ENCODE measurements around a stretch of chr21.

- PRO-cap, 3 experiments = no peak in any of the 3 experiments
- RAMPAGE, long total RNA, 2 experiments = no peak in any of the 2 experiments
- RRBS = no CpG with 5 or more reads among the region's 16 CpGs
These were observed 18.5 kb upstream of the ADARB1 start for GRCh38 chr21:45055816-45056279.

DNA sequence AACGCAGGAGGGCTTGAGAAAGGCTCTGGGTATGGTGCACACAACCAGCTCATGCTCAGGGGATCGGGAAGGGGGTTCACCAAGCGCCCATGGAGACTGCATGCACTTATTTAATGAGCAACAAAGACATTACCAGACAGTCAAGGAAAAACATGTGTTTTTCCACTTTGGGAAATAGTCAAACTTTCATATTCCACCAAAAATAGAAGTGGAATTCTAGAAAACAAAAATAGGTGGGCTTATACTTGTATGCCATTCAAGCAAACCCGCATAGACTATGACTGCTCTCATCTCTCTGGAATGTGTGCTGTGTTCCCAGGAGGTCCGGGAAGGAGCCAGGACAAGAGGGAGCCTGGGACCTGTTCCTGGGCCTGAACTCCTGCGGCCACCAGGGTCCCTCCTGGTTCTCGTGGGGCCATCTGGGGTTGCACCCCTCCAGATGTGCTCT is 9.9 kb upstream of the ADARB1 start:
- PRO-cap, 3 experiments = no peak in any of the 3 experiments
- RAMPAGE, long total RNA, 2 experiments = no peak in any of the 2 experiments
- RRBS = no CpG with 5 or more reads among the region's 7 CpGs

DNA sequence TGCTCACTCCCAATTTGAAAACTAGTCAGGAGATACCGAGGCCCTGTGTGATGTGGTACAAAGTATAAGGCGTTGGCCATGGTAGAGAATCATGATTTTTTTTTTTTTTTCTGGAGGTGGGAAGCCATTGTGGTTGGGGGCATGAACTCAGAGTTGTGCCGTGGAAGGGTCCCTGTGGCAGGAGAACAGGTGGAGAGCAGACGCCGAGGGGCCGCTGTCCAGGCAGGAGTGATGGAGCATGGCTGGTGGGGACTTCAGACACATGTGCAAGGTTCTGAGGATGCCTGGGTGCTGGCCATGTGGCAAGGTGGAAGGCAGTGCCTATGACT is 22.9 kb downstream of the ADARB1 start:
- PRO-cap, 3 experiments = no peak in any of the 3 experiments
- RAMPAGE, long total RNA, 2 experiments = no peak in any of the 2 experiments
- RRBS = no CpG with 5 or more reads among the region's 6 CpGs

- PRO-cap, 3 experiments = no peak in any of the 3 experiments
- RAMPAGE, long total RNA, 2 experiments = no peak in any of the 2 experiments
- RRBS = no CpG with 5 or more reads among the region's 21 CpGs
These were observed 89.8 kb downstream of the ADARB1 start for GRCh38 chr21:45163976-45164737.

DNA sequence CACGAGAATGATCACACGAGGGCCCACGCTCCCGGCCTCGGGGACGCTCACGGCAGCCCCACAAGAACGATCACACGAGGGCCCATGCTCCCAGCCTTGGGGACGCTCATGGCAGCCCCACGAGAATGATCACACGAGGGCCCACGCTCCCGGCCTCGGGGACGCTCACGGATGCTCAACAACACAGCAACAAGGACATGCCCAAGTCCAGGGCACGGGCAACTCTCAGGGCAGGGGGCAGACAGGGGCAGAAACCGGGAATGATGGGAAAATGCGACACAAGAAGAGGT is 20.7 kb downstream of the POFUT2 start:
- PRO-cap, 3 experiments = no peak in any of the 3 experiments
- RAMPAGE, long total RNA, 2 experiments = no peak in any of the 2 experiments
- RRBS = 100% methylated on average over 4 of the region's 20 CpGs

DNA sequence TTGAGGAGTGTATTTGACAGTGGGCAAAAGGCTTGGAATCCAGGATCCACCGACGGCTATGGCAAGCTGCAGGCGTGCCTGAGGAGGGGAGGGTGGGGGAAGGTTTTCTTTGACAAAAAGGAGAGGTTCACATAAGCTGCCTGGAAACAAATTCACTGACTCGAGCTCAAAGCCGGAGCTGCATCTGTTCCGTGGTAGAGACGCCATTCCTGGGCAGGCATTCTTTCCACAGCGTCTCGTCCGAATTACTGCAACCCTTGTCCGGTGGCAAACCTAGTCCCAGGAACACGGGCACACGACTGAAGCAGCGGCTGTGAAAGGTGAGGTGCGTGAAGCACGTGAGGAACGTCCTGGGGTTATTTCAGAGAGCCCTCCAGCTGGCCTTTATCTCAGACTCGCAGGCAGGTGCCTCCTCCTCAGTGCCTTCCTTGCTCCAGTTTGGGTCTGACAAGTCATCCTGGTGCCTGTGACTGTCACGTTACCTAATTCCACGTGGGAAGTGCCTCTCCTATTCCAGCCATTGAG is 9.2 kb downstream of the POFUT2 start:
- PRO-cap, 3 experiments = no peak in any of the 3 experiments
- RAMPAGE, long total RNA, 2 experiments = no peak in any of the 2 experiments
- RRBS = 95% methylated on average over 7 of the region's 20 CpGs

DNA sequence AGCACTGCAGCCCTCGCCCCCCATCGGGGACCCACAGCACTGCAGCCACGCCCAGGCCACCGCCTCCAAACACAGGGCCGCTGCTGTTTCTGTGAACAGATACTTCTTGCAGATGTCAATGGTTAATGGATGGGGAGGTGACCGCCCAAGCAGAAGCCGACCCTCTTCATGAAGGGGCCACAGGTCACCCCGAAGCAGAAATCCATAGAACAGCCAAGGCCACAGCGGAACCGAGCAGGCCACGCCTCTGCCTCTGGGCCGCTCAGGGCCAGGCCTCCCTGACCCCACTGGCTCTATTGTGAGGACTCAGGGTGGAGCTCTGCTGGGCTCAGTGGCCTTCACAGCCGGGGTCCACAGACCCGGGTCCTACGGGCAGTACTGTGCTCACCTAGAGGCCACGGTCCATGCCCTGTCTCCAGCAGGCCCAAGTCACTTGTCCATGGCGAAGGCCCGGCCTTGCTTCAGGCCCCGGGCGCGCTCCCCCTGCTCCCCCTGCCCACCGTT is 4.1 kb upstream of the POFUT2 start:
- PRO-cap, 3 experiments = no peak in any of the 3 experiments
- RAMPAGE, long total RNA, 2 experiments = no peak in any of the 2 experiments
- RRBS = 83% methylated on average over 8 of the region's 22 CpGs

DNA sequence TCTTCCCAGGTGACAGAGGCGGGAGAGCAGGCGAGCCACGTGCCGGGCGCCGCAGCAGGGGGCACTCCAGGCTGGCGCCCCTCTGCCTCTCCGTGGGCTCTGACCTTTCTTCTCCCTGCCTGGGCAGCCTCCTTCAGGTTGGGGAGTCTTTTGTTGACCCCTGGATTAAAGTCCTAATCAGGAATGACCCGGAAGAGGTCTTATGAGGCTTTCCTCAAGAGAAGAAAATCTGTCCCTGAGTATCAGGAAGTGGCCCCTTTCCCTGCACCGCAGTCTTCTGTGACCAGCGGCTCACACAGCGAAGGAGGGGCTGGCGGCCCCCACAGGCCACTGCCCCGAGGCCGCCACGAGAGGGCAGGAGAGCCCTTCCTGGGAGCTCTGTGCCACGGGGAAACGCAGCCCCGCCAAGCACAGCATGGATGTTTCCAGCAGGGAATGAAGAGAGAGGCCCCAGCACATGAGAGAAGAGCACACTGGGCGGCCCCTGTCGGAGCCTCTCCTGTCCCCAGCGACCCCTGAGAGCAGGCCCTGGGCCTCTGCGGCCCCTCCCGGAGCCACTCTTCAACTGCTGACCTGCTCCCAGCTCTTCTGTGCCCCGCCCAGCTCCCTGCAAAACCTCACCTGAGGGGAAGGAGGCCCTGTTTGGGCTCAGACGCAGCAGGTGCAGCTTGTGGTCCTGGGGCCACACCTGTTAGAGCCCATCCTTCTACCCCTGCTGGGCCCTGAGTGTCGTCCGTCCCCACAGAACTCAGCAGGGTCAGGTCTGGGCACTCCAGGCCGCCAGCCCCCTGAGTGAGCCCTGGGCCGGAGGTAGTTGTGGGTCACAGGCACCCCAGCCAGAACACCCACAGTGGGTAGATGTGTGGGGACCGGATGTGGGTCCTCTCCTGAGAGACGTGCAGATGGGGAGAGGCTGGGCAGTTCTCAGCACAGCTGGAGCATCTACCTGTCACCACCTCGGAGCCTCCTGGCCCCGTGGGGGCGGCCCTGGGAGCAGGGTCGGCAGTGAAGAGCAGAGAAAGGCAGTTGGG is 4.9 kb upstream of the POFUT2 start:
- PRO-cap, 3 experiments = peak in 1 of 3 experiments; most common plus-strand start position 453 of the sequence (in 1); most common minus-strand start position 279 of the sequence (in 1)
- RAMPAGE, long total RNA, 2 experiments = no peak in any of the 2 experiments
- RRBS = 84% methylated on average over 6 of the region's 36 CpGs

DNA sequence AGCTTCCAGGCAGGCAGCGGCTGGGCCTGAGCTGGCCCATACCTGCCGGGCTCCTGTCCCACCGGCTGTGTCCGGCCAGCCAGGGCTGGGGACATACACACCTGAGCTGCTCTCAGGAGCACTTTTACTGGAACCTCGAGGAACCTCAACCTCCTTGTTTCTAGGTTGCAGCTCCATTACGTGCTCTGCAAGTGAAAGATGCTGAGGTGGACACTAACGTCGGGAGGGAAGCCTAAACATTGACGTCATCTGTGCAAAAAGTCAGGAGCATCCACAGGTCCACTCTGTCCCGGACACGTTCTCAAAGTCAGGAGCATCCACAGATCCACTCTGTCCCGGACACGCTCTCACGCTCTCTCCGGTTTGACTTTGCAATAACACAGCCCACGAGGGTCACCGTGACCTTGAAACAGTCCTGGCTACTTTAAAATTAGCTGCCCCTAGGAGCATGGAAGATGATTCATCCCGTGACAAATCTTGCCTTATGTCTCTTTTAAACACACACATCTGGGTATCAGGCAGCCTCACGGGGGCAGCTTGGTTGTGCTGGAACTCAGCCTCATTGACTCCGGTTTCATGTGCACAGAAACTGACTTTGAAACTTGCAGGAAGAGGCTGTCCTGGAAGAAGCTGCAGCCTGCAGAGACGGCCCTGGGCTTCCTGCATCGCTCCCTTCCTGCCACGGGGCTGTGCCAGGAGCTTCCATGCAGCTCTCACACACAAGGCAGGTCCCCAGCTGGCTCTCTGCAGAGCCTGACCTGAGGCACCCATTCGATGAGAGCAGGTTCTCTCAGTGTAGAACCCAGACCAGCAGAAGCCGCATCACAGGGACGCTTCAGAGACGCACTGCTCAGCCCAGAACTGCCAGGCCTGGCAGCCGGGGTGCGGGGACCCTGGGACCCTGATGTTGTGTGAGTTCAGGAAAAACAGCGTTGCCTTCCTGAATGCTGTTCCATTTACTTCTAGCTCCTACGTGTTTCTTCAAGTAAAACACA is 18.1 kb upstream of the COL18A1 start:
- PRO-cap, 3 experiments = peak in 1 of 3 experiments; most common plus-strand start position 322 of the sequence (in 1); most common minus-strand start position 187 of the sequence (in 1)
- RAMPAGE, long total RNA, 2 experiments = no peak in any of the 2 experiments
- RRBS = no CpG with 5 or more reads among the region's 31 CpGs

- PRO-cap, 3 experiments = peak in 3 of 3 experiments; most common plus-strand start chr21:45406529 (in 1); most common minus-strand start chr21:45406330 (in 3)
- RAMPAGE, long total RNA, 2 experiments = no peak in any of the 2 experiments
- RRBS = 2% methylated on average over 44 of the region's 93 CpGs
These were observed 1.1 kb downstream of the COL18A1 start for GRCh38 chr21:45405765-45406802.

DNA sequence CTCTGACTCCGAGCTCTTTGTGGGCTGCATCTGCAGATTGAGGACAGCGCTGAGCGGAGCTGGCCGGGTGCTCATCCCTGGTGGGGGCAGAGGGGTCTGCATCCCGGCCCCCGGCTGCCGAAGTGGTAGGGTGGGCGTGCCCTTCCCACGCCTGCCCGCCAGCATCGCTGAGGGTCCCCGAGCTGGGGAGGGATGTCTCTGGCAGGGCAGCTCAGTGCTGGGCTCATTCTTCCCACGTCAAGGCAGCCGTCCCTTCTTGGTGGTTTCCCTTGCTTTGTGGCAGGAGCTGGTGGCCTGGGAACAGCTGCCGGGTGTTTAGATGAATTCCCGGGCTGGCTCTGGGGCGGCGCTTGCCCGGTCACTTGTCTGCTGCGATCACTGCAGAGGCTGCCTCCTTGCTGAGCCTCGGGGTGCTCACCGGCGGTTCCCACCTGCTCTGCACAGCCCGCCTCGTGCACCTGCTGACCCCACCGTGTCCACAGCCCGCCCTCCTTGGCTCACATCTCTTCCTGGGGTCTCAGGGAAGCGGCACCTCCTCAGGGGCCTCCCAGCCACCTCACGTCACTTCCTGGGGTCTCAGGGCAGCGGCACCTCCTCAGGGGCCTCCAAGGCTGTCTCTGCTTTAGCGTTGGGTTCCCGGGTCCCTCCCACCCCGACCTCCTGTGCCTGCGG is 13.3 kb downstream of the COL18A1 start:
- PRO-cap, 3 experiments = no peak in any of the 3 experiments
- RAMPAGE, long total RNA, 2 experiments = no peak in any of the 2 experiments
- RRBS = 84% methylated on average over 11 of the region's 34 CpGs

GRCh38 chr21:45430859-45431462 is 26.0 kb downstream of the COL18A1 start:
- PRO-cap, 3 experiments = no peak in any of the 3 experiments
- RAMPAGE, long total RNA, 2 experiments = no peak in any of the 2 experiments
- RRBS = no CpG with 5 or more reads among the region's 27 CpGs

DNA sequence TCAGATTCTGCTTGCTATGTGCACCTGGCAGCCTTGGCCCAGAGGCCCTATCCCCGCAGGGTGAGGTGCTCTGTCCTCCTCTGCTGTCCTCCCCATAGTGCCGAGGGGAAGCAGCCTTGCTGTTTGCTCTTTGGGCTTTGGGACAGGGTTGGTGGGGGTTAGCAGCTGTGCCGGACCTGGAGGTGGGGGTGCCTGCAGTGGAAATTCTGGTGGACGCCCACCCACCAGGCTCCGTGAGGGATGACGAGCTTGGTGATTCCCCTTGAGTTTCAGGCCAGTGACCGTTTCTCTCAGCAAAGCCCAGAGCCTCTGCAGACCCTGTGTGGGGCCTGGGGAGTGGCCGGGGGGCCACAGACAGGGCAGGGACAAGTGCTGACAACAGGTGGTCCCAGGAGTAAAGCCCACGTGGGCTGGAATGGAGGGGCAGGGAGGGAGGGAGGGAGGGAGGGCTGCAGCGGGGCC is 52.7 kb downstream of the COL18A1 start:
- PRO-cap, 3 experiments = no peak in any of the 3 experiments
- RAMPAGE, long total RNA, 2 experiments = no peak in any of the 2 experiments
- RRBS = no CpG with 5 or more reads among the region's 10 CpGs

DNA sequence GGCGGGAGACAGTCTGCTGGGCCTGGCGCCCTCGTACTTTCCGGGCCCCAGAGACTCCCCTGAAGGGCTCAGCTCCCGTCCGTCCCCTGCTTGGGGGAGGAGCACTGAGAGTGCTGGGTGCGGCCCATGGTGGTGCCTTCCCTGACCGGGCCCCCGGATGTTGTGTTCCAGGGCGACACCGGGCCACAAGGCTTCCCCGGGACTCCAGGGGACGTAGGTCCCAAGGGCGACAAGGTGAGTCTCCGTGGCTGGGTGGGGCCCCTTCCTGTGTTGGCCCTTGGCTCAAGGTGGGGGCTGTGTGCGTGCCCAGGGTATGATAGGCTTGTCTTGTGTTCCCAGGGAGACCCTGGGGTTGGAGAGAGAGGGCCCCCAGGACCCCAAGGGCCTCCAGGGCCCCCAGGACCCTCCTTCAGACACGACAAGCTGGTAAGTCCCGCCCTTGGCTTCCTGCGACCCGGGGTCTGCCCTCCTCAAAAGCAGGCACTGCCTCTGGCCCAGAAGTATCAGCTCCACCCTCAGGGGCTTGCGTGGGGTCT is 62.4 kb downstream of the SLC19A1 start:
- PRO-cap, 3 experiments = no peak in any of the 3 experiments
- RAMPAGE, long total RNA, 2 experiments = no peak in any of the 2 experiments
- RRBS = 97% methylated on average over 3 of the region's 21 CpGs

- PRO-cap, 3 experiments = no peak in any of the 3 experiments
- RAMPAGE, long total RNA, 2 experiments = no peak in any of the 2 experiments
- RRBS = 93% methylated on average over 6 of the region's 14 CpGs
These were observed 55.6 kb downstream of the SLC19A1 start for GRCh38 chr21:45486695-45487058.

DNA sequence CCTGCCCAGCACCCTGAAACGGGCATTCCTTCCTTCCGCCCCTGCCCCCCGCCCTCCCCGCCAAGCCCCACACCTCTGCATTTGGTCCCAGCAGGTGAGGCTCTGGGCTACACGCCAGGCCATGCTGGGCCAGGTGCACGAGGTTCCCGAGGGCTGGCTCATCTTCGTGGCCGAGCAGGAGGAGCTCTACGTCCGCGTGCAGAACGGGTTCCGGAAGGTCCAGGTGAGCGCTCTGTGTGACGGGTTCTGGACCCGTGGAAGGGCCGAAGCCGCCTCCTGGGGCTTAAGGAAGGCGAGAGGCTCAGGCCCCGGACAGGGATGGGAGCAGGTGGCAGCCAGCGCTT is 36.5 kb downstream of the SLC19A1 start:
- PRO-cap, 3 experiments = no peak in any of the 3 experiments
- RAMPAGE, long total RNA, 2 experiments = no peak in any of the 2 experiments
- RRBS = 95% methylated on average over 5 of the region's 22 CpGs

DNA sequence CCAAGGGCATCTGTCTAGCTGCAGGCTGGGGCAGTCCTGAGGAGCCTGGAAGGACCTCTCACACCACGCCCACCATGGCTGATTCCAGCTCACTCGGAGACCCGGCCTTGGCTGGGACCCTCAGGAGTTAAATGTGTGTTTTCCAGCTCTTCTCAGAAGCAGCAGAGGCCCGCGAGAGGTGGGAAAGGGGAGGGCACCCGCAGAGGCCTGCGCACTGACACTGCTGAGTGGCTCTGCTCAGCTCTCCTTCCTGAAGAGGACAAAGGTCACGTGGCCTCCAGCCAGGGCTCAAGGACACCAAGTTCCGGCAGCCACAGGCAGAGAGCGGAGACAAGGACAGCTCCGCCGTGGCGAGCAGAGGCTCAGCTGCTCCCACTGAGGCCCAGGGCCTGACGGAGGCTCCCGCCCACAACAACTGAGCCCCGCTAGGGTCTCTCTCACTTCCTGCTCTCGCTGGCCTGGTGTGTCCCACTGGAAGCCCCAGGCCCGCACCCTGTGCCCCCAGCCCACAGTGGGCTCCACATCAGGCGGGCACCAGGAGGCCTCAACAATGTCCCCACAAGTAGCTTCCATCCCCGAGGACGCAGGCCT is 16.9 kb downstream of the SLC19A1 start:
- PRO-cap, 3 experiments = peak in 2 of 3 experiments; most common plus-strand start position 320 of the sequence (in 2)
- RAMPAGE, long total RNA, 2 experiments = no peak in any of the 2 experiments
- RRBS = no CpG with 5 or more reads among the region's 21 CpGs

DNA sequence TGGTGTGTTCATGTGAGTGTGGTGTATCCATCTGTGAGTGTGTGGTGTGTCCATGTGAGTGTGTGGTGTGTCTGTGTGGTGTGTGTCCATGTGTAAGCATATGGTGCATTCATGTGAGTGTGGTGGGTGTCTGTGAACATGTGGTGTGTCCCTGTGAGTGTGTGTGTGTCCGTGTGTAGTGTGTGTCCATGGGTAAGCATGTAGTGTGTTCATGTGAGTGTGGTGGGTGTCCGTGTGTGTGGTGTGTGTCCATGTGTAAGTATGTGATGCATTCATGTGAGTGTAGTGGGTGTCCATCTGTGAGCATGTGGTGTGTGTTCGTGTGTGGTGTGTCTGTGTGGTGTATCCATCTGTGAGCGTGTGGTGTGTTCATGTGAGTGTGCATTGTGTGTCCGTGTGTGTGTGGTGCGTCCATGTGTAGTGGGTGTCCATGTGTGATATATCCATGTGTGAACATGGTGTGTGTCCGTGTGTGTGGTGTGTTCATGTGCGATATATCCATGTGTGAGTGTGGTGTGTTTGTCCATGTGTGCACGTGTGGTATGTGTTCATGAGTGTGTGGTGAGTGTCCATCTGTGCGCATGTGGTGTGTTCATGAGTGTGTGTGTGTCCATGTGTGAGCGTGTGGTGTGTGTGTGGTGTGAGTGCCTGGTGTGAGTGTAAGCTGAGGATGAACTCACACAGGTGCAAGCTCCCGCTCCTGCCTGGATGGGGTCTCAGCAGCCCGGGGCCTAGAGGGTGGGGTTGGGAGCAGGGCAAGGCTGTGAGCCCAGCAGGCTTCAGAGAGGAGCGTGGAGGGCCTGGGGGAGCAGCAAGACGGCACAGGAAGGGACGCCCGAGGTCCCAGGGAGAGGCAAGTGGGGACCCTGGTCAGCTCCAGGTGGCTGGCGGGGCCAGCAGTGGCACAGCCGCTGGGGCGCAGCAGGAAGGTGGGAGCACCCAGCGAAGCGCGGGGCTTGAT is 12.2 kb downstream of the SLC19A1 start:
- PRO-cap, 3 experiments = no peak in any of the 3 experiments
- RAMPAGE, long total RNA, 2 experiments = start-site peak on the minus strand in 1 of 2 experiments, centred at position 425 of the sequence, 17 reads per replicate
- RRBS = no CpG with 5 or more reads among the region's 23 CpGs

DNA sequence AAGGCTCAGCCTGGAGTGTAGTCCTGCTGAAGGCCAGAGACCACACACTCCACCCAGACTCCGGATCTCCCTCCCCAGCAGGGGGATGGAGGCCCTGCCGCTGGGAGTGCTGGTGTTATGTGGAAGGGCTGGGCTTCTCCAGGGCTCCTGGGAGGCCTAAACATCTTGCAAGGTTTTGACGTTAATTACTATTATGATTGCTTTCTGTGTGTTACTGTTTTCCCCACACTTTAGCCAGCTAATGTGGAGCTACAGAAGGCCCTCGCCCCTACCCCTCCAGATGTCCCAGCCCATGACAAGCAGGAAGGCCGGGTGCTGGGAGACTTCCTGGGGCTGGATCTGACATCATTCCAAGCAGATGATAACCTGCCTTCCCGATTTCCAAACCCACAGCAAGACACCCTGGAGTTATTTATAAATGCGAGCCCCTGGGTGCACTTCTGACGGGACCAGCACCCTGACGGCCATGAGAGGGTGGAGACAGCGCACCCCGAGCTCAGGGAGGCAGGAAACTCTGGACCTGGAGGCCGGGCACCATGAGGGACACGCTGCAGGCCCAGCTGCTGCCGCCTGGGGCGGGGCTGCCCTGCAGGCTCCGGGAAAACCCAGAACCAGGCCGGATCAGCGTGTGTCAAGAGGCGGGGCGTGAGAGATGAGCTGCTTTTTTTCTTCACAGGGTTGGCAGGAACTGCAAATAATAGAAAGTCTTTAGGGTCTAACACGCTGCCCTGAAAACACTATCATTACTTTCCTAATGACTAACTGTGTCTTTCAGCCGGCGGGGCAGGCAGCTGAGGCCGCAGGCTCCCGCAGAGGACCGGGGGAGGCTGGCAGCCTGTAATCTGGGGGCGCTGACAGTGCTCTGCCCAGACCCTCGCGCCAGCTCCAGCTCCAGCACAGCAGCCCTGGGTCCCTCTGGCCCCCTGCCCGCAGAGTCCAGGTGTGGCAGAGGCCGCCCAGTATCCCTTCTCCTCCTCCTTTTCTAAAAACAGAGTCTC is 2.6 kb upstream of the PCBP3 start:
- PRO-cap, 3 experiments = no peak in any of the 3 experiments
- RAMPAGE, long total RNA, 2 experiments = no peak in any of the 2 experiments
- RRBS = 14% methylated on average over 10 of the region's 31 CpGs

- PRO-cap, 3 experiments = peak in 2 of 3 experiments; most common minus-strand start chr21:45867867 (in 2)
- RAMPAGE, long total RNA, 2 experiments = no peak in any of the 2 experiments
- RRBS = 24% methylated on average over 5 of the region's 17 CpGs
These were observed 114.0 kb upstream of the COL6A1 start for GRCh38 chr21:45867623-45867968.